Umbilical cord (tissue), 2 donors: ENCODE results near the genes HS6ST2, USP26, ETDB and CT45A7.

DNA sequence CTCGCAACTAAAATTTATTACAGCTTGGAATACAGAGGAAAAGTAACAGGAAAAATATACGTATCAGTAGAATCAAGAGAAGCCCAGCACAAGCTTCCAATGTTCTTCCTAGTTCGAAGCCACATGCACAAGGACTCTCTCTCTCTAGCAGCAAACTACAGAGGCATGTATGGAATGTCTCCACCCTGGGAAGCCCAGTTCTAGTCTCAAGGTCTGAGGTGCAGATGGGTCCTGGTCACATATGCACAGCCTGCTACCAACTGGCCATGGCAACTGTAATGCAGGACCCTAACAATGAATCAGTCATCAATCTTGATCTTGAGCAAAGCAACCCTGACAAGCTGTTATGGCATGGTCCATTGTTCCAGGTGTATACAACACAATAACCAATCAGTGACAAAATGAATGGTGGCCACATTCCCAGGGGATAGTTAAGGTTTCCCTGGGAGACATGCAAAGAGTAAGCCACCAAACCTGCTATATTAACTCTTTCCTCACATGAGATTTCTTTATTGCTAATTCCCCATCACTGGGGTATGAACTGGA, 55.8 kb downstream of the MBNL3 start:
- RAMPAGE, long total RNA: no peak

- RAMPAGE, long total RNA: no peak
Measured at GRCh38 chrX:132490129-132490383, 1.2 kb upstream of the MBNL3 start.

DNA sequence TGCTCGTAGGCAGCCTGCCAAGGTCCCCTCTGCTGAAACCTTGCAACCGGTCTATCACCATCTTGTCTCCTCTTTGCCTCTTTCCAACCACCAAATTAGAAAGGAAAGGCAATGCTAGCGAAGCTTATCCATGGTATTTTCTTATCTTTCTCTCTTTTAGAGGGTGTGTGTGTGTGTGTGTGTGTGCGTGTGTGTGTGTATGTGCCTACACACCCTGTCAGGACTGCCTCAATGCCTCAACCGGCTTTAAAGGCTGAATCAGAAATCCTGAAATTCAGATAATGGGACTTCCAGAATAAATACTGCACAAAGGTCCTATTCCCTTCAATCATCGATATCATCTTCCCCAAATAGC, 124.4 kb upstream of the MBNL3 start:
- RAMPAGE, long total RNA: no peak

GRCh38 chrX:132751023-132751890, 207.2 kb downstream of the HS6ST2 start:
- RAMPAGE, long total RNA: no peak

DNA sequence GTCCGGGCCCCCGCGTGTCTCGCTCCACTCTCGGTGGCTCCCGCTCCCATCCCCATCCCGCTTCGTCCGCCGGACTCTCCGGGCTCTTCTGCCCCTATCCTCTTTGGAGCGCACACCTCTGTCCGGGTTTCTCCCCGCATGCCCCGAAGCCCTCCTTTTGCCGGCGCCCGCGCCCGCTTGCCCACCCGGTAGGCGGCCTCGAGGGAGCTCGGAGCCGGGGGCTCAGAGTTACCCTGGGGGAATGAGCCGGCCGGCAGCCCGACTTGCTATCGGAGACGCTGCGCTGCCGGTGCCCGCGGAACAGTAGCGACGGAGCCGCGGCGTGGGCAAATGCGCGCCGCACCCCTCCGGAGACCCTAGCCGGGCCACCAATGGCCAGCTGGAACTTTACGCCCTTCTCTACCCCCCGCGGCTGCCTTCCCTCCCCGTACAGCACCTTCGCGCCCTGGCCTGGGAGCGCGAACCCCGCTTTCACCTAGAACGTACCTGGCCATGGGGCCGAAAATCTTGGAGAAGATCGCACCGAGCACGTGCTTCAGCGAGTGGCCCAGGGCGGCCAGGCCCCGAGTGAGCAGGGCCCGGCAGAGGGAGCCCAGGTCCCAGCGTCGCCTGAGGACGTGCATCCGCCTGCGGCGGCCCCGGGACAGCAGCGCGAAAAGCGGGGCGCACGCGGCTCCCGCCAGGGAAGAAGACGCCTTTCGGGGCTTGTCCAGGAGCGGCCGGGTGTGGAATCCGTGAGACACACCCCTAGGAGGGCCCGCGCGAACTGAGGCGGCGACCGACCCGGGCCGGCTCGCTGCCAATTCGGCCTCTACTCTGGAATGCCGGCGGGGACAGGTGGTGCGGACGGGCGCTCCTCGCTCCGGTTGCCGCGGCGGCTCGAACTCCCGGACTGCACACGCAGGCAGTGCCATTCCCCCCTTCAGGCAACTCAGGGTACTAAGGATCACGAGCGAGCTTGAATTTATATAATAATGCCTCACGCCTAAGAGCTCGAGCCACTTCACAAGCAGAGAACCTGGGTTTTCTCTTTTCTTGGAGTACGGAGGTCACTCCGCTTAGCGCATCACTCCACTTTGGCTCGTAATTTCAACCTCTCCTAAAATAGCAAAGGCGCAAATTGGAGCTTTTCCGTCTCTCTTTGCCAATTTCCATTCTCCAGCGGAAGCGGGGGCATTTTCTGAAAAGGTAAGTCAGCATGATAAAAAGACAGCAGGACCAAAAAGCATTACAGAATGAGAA, at the start of gene HS6ST2:
Gene HS6ST2, minus strand, starts transcription at position 941 of the 1,242 bp plus-strand sequence.
- RAMPAGE, long total RNA: no peak

- RAMPAGE, long total RNA: no peak
Measured at GRCh38 chrX:133097014-133097444, at the start of gene USP26. TSS of gene USP26 (minus strand) at chrX:133097109.

DNA sequence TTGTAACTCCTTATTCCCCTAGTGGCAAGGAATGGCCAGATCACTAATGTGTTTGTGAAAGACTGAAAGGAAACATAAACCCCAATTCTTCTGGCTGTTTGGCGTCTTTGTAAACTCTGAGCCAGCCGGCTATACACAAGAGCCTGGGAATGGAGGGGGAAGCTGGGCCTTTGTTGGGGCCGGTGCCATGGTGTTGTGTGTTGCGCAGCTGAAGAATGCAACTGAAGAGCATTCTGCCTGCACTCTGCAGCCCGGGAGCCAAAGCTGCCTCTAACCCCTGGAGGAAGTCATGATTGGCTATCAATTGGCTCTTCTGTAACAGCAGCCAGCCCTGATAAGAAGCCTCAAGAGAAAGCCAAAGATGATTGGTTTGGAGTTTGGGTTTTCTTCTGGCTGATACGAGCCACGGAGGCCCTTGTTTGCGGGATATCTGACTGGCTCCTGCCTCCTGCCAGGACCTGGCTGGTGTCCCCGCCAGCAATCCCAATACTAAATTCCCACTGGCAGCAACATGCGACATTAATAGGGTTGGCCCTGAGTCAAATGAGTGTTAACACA, 89.8 kb upstream of the TFDP3 start:
- RAMPAGE, long total RNA: no peak

GRCh38 chrX:133412151-133412724, 3.1 kb downstream of the GPC4 start:
- RAMPAGE, long total RNA: no peak

DNA sequence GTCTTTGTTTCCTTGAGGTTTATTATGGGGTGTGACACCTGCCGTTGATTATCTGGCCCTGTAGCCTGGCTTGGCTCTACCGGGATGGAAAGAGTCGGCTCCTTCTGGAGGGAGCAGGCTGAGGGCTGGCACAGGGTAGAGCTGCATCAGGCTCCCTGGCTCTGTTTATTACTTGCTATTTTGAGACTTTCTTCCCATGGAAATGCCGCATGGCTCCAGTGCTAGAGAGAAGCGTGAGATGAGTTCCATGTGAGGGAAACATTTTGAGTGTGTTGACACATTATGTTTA, 80.7 kb upstream of the GPC4 start:
- RAMPAGE, long total RNA: no peak

- RAMPAGE, long total RNA: no peak
Measured at GRCh38 chrX:134169430-134169781, 67.6 kb upstream of the CCDC160 start.

- RAMPAGE, long total RNA: no peak
Measured at GRCh38 chrX:134171528-134172331, 65.3 kb upstream of the CCDC160 start.

GRCh38 chrX:134821324-134821953, 14.4 kb downstream of the PABIR3 start:
- RAMPAGE, long total RNA: no peak

GRCh38 chrX:135097575-135098303, 773 bp downstream of the SMIM10L2B start:
- RAMPAGE, long total RNA: no peak

DNA sequence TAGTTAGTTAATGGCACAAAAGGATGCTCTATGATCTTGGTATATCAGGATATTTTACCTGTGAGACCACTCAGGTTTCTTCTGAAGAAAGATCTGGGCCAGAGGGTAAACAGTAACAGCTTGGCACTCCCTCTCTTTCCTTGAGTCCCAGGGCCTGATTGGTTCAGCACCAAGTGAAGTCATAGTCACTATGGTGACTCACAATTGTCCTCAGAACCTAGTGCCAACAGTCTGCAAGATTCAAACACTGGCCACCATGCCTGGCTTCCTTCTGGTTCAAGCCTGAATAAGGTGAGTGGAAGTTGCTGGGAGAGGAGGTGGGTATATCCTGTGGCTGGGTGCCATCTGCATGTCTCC, at the start of gene ETDB:
Gene ETDB, minus strand, starts transcription at position 145 of the 357 bp plus-strand sequence.
- RAMPAGE, long total RNA: no peak

- RAMPAGE, long total RNA: no peak
Measured at GRCh38 chrX:135317080-135317799, 8.0 kb downstream of the ETDC start.

DNA sequence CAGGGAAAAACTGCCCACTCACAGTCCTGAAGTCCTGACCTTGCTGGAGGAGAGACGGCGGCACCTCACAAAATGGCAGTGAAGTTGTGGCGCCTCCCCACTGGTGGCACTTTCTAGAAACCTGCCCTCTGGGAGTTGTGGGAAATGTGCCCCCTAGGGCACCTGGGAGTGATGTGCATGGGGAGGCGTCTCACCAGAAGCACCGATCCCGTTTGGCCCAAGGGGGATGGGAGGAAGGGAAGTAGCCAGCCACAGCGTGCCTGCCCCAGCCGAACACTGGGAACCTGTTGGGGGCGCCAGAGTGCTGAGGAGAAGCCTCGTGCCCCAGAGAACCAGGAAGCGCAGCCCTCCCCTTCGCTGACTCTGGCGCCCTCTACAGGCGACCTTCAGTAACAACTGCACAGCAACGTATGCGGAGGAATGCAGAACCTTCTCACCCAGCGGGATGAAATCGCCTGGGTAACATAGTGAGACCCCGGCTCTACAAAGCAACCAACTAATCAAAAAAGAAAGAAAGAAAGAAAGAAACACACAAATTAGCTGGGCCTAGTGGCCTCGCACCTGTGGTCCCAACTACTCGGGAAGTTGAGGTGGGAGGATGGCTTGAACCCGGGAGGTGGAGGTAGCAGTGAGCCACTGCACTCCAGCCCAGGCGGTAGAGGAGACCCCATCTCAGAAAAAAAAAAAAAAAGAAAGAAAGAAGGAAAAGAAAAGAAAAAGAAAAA, at the start of gene CT45A7:
Gene CT45A7, minus strand, starts transcription at position 278 of the 725 bp plus-strand sequence.
- RAMPAGE, long total RNA: no peak

DNA sequence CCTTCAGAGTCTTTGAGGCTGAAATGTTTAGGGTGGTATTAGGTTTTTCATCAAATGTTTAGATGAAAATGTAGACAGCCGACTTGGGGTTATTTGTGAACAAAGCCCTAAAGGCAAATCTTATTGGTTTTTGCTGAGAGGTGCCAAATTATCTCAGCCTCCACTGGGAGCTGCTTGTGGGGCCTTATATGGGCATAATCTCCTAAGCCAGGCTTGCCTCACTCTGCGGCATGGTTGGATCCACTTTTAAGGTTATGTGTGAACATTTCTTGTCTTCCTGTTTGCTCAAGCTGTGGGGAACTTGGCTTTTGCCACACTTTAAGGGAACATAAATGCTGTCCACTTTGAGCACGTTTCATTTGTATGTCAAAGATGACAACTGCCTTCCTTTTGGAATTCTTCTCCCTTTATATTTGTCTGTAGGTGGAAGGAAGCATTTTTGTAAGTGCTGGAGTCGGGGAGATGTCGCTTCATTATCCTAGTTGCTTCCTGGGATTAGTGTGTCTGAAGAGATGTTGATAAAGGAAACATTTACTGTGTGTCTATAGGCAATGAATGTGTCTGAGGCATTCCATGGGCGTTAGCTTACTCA, 78.2 kb downstream of the SLC9A6 start:
- RAMPAGE, long total RNA: no peak

GRCh38 chrX:136064996-136065634, 79.9 kb downstream of the SLC9A6 start:
- RAMPAGE, long total RNA: no peak

DNA sequence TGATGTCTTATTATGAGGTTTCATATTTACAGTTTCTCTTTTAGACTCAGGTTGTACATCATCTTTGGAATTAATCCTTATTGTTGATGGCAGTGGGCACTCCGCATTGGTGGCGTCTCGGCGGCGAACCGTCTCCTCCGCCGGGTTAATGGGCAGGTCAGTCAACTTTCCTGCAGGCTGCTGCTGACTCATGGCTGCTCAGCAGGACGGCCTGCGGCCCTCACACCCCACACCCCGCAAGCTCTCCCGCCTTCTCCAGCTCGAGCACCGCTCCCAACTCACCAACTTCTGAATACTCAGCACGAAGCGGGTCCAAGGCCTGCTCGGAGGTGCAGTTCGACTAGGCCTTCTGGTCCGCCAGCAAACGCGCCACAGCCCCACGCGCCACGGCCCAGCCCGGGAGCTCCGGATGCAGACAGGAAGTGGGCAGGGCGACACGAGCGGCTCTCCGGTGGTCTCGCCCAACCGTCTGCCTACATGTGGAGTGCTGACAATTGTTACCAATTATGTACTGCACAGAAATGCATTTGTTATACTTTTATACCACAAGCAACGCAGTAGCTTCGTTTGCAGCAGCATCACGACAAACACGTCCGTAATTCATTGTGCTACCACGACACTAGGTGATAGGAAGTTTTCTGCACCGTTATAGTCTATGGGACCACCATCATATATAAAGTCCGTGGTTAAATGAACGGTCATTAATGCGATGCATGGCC, 98.5 kb upstream of the FHL1 start:
- RAMPAGE, long total RNA: no peak

- RAMPAGE, long total RNA: no peak
Measured at GRCh38 chrX:136156491-136157106, 40.2 kb upstream of the FHL1 start.